Epithelial cell of esophagus (primary cell): ENCODE results near the gene SLC13A2.

GRCh38 chr17:21699700-21700214, 7.4 kb downstream of the KCNJ18 start:
- RRBS: no CpG with 5 or more reads among the region's 13 CpGs

DNA sequence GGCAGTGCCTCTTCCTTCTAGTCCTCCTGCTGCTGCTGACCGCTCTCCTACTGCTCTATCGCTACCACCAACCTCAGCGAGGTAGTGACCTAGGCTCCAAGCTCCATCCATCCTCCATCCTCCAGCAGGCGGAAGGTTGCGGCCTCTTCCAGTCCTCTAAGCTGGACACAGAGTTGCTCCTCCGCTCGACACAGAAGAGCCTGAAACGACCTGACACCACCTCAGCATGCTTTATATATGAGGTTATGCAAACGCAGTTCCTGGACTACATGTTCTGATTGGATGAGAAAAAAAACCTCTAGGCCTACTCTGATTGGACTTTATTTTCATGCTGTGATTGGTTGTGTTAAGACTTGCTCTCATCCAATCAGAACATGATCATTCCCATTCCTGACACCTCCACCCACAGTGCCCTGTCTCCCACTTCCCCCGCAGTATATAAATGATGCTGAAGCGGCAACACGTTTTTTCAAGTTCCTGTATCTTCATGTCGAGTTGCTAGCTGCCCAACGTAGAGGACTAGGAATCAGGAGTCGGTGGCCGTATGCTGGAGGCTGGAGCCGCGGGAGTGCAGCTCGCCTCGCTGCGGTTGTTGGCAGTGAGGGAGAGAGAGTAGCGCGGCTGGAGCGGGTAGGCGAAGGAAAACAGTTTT, 398.1 kb downstream of the KCNJ18 start:
- RRBS: no CpG with 5 or more reads among the region's 25 CpGs

DNA sequence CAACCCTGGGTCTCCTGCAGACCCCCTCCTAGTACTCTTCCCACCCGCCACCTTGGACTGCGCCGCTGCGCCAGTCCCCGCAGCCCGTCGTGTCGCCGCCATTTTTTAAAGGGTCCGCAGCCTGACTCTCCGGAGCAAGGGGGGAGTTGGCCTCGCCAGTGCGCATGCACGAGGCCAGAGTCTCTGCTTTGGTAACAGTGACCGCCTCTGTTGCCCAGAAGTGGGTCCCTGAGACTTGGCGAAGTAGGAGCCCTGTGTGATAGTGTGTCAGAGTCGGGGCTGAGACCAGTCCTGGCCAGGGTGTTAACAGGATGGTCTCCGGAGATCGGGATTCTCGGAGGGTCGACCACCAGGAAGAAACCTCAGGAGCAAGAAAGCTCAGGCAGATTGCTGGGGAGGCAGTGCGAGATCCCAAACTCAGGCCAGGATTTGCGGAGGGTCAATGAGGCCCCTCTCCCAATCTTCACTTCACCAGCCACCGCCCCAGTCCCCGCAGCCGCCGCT, 612.5 kb downstream of the KCNJ18 start:
- RRBS: no CpG with 5 or more reads among the region's 27 CpGs

GRCh38 chr17:22310701-22311239, 618.4 kb downstream of the KCNJ18 start:
- RRBS: no CpG with 5 or more reads among the region's 20 CpGs

DNA sequence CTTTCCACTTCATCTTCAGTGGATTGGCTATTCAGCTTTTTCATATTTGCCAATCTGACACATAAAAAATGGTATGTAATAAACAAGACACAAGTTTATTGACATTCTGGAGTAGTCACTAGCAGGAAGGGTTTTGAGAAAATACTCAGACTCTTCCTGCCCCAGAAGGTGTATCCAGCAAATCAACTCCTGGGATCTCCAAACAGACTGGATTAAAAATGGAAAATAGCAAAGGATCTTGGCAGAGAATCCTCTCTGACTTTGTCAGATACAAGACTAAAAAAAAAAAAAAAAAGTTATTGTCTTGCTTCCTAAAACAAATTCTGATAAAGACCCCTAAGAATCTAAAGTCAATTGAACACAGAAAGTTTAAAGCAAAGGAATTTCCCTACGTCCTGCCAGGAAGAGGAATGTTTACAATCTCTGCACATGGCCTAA, 37.4 kb upstream of the WSB1 start:
- RRBS: no CpG with 5 or more reads among the region's 1 CpG

- RRBS: no CpG with 5 or more reads among the region's 1 CpG
These were observed 10.8 kb downstream of the WSB1 start for GRCh38 chr17:27304755-27305149.

GRCh38 chr17:27319660-27320745, 26.1 kb downstream of the WSB1 start:
- RRBS: no CpG with 5 or more reads among the region's 12 CpGs

DNA sequence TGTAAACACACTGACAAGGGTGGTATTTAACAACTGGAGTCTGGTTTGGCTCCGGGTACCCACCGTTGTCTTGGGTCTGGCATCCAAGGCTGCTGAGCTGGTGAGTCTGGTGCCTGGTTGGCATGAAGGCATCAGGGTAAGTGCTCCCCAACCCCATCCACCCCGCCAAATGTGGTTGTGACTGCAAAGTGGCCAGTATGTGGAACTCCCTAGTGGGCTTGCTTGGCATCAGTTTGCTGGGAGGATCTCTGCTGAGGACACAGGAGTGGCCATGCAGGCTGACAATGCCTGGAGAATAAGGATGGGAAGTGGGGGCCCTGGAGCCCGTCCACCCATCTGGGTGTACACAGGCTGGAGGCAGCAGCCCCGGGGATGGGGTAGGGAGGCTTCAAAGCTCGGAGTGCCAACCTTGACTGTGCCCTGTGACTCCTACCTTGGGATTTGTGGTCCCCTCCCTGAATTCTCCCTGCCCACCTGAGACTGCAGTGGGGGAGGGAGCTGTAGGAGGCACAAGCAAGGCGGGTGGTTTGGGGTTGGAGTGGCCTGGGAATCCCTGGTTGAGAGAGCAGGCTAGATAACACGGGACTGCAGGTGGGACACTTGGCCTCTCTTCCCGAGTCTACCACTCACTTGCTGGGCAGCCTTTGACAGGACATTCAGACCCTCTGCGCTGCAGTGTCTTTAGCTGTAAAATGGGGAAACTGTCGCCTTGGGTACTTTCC, 30.1 kb downstream of the KSR1 start:
- RRBS: no CpG with 5 or more reads among the region's 11 CpGs

- RRBS: no CpG with 5 or more reads among the region's 17 CpGs
These were observed 84.3 kb downstream of the KSR1 start for GRCh38 chr17:27540267-27541133.

DNA sequence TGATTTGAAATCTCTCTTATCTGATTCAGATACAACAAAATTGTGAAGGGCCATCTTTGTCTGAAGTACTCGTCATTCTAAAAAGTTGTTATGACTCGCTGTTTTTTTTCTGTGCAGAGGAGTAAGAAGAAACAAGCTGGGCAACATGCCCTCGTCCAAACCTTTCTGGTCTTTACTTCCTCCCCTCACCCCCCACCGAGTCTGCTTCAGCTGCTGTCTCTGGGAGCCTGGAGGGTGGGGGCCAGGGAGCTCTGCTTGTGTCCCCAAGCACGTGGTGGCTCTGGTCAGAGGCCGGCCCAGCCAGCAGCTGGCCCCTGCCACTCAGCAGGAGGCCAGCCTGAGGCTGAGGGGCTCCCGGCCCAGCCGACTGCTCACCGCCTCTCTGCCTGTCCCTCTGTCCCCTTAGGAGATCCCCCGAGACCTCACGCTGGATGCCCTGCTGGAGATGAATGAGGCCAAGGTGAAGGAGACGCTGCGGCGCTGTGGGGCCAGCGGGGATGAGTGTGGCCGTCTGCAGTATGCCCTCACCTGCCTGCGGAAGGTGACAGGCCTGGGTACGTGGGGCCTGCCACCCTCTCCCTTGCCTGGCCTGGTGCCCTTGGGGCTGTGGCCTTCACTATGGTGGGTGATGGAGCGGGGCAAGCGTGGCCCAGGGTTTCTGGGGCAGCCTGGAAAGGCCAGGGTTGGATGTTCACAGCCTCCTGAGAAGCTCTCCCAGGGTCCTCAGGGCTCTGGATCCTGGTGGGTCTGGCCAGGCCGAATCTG, 53.7 kb upstream of the LGALS9 start:
- RRBS: 11% methylated on average over 2 of the region's 21 CpGs

- RRBS: no CpG with 5 or more reads among the region's 14 CpGs
These were observed 2.5 kb downstream of the LGALS9 start for GRCh38 chr17:27633370-27634105.

- RRBS: no CpG with 5 or more reads among the region's 15 CpGs
These were observed 1.5 kb upstream of the NLK start for GRCh38 chr17:28040848-28041539.

DNA sequence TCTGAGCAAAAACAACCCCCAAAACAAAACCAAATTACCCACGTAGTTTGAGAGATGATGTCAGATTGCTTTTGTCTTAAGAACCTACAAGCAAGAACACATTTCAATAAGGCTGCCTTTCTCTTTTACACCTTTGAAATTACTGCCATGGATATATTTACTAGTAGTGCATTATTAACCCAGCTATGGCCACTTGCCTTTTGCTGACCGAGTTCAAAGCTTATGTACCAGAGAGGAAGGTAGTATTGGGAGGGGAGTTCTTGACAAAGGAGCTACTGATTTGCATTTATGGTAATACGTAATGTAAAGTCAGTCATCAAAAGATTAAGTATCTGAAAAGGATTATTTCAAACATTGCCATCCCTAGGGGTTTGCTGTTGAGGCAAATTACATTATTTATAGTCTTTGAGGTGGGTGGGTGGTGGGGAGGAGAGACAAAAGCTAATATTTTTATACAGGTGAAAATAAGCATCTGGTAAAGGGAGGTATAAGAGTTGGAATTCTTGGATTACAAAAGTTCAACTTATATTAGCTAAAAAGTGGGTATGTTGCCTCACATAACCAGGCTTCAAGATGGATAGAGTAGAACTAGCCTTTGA, 51.9 kb downstream of the NLK start:
- RRBS: no CpG with 5 or more reads among the region's 3 CpGs

DNA sequence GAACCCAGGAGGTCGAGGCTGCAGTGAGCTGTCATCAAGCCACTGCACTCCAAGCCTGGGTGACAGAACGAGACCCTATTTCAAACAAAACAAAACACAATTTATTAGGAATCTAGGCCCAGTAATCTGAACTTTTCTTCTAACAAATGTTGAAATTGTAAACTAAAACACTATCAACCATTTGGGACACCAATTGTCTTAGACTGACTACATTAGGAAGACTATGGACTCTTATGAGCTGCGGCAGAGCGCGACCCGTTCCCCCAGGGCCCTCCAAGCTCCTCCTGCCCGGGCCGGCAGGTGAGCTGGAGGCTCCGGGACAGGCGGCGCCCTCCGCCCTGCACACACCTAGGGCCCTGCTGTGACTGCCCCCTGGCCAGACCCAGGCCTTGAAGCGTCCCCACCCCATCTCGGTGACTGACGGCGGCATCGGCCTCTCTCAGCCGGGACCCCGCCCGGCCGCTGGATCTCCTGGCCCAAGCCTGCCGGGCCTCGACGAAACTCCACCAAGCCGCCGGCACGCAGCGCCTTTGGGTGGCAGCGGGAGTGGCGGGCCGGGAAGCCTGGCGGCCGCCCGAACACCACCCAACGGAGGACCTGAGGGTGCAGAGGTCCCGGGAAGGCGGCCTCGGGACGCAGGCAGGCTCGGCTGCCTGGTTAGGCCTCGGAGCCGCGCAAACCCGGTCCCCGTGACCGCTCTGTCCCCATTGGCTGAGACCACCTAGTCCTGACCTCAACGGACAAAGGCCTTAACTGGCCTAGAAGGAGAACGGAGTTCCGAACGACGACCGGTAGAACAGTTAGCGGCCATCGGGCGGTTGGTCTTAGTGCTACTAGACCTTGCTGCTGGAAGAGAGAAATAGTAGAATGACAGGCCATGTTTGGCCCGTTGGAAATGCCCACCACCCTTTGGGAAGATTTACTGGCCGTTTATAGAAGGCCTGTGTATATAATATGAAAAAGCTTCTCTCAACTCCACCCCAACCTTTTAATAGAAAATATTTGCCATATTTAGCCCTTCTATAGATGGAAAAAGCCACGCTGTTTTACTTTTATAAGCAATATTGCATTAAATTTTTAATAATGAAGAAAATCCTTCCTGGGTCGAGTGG, 12.0 kb upstream of the TMEM97 start:
- RRBS: 21% methylated on average over 10 of the region's 59 CpGs

- RRBS: under 1% methylated on average over 11 of the region's 38 CpGs
These were observed 709 bp downstream of the TNFAIP1 start for GRCh38 chr17:28335906-28337033.

GRCh38 chr17:28367816-28368830, 2.0 kb downstream of the VTN start:
- RRBS: no CpG with 5 or more reads among the region's 25 CpGs

DNA sequence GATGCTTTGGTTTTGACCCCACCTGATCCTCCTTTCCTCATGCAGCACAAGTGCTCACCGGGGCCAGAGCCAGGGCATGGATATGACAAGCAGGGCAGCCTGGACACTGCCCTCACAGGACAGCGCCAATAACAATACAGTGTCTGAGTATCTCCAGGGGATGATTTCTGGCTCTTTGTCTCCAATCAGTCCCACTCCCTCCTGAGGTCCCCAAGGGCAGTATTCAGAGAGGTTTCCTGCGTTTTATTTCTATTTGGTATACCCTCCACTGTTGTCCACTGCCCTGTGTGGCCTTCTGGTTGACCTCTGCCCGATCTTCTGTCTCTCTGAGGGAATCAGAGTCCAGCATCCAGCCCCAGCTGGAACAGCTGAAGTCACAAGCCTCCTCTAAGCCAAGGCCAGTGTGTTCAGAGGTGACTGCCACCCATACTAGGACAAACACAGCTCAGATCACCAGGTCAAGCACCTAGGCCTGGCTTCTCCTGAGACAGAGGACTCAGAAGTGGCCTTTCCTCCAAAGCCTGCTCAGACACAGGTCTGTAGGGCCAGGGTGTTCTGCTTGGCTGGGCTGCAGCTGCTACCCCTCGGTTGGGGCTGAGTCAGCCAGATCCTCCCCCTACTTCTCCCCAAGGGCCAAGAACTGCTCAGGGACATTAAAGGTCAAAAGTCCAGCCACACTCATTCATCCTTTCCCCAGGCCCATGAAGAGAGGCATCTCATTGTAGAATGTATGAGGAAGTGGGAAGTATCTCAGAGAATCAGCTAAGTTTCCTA, 7.8 kb downstream of the SLC46A1 start:
- RRBS: no CpG with 5 or more reads among the region's 5 CpGs

- RRBS: no CpG with 5 or more reads among the region's 13 CpGs
These were observed at the start of gene SLC13A2 for GRCh38 chr17:28472911-28473907. Gene SLC13A2, plus strand, starts transcription at chr17:28473644.

DNA sequence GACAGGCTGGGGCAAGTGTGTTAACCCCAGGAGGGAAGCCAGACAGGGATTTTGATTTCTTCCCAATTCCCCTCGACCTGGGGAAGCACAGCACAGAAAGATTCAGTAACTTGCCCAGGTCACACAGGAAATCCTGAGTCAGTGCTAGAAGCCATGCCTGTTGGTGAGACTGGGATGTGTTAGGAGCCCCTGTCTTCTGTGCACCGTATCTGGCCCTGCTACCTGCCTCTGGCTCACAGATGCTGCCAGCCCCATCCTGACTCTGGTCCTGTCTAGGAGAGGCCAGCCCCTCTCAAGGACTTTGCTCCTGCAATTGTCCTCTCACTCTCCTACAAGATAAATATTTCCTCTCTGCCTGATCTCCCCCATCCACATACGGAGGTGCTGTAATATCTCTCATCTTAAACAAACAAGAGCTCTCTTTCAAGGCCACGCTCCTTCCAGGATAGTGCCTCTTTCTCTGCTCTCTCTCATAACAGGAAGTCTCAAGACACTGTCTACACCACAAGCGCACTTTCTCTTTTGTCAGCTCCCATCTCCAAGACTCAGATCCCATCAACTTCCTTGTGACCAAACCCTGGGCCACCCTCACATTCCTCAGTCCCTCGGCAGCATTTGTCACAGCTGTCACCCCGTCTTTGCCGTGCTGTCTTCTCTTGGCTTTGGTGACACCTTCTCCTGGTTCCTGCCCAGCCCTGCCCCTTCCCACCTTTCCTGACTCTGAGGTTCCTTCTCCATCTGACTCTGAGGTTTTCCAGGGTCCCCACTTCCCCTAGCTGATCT, 1.8 kb downstream of the SLC13A2 start:
- RRBS: no CpG with 5 or more reads among the region's 8 CpGs

DNA sequence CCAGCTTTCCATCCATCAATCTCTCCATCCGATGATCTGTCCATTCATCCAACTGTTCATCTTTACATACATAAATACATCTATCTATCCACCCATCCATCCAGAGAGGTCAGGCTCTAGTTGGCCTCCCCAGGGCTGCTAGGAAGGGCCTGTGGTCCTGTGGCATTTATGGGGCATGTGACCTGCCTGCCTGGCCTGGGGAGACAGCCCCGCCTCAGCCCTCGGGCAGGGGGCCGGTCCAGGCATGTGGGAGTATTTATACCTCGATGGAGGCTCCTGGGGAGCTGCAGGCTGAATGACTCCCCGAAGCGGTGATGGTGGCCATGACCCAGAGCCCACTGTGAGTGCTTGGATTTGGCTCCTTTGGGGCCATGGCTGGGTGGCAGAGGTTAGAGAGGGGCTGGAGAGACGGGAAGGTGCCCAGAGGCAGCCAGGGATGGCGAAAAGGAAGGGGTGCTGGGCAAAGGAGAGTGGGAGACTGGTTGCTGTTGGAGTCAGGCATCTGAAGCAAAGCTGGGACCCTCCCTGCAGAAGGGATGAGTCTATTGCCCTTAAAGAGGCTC, 7.4 kb downstream of the FOXN1 start:
- RRBS: no CpG with 5 or more reads among the region's 9 CpGs